ENCODE data around the genes BCAP29 and DNAJB9.

DNA sequence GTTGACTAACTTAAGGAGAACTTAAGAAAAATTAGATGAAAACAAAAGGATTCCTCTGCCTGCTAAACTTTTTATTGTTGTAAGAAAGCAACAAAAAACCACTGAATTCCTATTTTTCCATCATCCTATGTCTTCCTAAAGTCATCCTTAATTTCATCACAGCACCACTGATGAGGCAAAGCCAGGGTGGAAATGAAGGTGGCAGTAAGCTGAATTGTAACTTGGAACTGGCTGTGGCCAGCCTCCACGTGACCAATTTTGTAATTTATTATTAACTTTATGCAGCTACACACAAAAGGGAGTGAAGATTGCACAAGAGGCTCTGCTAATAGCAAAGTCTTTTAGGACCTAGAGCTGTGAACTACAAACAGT lies 176.5 kb downstream of the CCDC71L start:
- PRO-cap: no peak

GRCh38 chr7:106568551-106569414 lies 92.2 kb downstream of the CCDC71L start:
- PRO-cap: no peak

GRCh38 chr7:106731142-106731514 lies 70.2 kb upstream of the CCDC71L start:
- PRO-cap: no peak

GRCh38 chr7:106779831-106780373 lies 85.2 kb upstream of the PIK3CG start:
- PRO-cap: unidirectional peak, minus-strand start at chr7:106780062

DNA sequence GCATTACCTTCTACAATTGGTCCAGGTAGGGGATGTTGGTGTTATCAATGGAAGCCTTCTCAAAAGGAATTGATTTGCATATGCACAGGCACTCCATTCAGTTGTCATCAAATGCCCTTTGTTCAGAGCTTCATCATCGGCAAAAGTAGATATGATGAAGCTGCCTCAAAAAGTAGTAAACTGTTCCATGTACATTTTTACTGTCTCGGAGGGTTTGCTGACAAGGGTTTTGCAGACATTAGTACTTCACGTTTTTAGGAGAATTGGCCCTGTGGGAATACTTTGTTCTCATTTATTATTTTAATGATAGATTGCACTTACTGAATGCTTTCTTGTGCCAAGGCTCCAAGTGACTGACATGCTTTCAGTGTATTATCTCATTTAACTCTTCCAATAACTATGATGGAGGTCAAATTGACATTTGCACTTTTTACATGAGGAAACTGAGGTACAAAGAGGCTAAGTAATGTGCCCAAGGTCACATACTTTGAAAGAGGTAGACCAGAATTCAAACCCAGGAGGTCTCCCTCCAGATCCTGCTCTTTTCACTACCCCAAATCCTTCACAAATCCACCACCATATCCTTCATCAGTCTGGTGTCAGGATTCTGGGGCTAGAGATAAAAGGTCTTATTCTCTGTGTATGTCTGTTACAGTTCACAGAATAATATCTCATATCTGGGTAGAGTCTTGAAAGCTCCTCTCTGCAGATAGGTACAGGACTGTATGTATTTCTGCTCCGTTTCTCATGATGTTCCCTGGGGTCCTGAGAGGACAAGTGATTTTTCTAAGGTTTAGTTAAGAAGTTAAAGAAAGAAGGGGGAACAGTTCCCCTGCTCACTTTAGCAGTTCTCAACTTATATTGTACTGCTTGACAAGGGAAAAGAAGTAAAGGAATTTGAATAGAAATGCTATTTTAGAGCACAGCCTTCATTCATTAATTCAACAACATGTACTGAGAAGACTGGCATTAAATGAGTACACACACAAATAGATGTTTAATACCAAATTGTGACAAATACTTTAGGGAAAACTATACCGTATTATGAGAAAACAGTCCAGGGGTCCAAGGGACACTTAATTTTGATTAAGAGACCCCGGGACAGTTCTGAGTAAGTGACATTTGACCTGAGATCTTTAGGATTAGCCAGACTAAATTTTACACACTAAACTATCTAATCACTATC lies 4.8 kb downstream of the PIK3CG start:
- PRO-cap: no peak

DNA sequence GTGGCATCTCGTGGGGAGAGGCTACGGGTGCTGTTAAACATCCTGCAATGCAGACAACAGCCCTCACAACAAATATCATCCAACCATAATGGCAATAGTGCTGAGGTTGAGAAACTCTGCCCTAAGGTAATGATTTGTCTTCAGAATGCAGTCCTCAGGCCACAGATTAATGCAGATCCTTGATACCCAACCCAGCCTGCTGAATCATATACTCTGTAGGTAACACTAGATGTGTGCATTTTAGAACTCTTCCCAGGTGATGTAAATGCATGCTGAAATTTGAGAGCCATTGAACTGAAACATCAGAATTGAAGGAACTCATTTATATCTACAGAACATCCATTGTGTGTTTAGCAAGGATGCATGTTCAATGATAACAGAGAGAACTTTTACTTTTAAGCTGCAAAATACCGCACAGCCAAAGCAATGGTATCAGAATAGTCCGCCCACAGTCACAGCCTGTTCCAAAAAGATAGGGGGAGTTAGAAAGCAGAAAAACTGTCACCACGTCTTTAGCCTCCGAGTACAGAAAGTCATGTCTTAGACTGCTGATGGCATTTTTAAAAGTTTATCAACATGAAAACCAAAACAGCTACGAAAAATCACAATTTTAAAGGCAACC lies 66.1 kb upstream of the PRKAR2B start:
- PRO-cap: no peak

DNA sequence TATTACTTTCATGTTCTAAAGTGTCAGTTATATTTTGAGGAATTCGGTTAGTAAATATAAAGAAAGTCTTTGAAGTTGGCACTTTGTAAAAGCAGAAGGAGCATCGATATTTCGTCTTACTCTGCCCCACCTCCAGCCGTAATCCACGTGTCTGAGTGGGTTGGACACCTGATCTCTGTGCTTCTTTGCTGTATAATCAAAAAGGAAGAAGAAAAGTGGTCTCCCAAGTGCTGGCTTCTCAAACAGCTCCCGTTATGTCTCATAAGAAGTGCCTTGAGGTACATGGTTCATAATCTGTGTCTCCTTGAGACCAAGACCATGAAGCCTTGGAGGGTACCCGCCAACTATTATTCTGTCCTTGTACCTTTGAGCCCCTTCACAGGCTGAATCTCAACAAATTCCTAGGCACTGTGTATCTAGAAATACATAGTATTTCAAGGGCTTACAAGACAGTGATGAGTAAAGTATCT lies 19.8 kb downstream of the PRKAR2B start:
- PRO-cap: no peak

DNA sequence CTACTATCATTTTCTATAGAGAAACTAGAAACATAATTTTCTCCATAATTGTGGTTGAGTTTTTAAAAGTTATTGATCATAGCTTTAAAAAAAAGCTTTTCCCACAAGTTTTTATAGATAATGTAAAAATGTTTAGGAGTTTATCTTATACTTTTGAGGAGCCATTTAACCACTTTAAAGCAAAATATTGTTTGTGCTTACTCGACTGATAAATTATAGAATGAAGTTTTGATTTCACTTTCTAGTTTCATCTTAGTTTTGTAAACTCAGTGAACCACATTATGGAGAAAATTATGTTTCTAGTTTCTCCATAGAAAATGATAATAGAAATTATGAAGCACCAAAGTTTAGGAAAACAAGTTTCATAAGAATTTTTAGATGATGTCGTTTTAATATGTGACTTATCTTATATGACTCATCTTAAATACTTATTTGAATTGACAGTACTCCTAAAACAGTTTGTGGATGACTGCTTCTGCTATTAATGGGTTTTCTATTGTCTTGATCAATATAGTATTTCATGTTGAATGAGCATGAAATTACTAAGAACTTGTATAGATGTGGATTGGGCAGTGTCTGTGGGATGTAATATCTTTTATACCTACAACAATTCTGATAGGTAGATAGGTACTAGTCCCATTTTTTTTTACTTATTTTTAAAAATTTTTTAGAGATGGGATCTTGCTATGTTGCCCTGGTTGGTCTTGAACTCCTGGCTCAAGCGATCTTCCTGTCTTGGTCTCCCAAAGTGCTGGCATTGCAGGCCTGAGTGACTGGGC lies 3.5 kb downstream of the HBP1 start:
- PRO-cap: no peak

DNA sequence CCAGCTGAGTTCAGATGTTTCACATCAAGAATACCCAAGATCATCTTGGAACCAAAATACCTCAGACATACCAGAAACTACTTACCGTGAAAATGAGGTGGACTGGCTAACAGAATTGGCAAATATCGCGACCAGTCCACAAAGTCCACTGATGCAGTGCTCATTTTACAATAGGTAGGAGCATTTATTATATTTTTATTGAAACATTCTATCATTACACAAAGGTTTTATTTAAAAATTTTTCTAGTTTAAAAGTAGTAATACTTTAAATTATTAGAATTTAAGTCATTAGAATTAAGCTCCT lies 13.6 kb downstream of the HBP1 start:
- PRO-cap: no peak

GRCh38 chr7:107579935-107581008 lies at the start of gene BCAP29:
Gene BCAP29 (plus strand): TSS chr7:107580246.
- PRO-cap: bidirectional peak, plus-strand start at chr7:107580246, minus-strand start at chr7:107580193; bidirectional peak, plus-strand start at chr7:107580507, minus-strand start at chr7:107580498

GRCh38 chr7:107860224-107860982 lies 30.6 kb upstream of the DLD start:
- PRO-cap: unidirectional peak, minus-strand start at chr7:107860367

GRCh38 chr7:107939696-107940458 lies 48.9 kb downstream of the DLD start:
- PRO-cap: no peak

GRCh38 chr7:107974724-107975729 lies 27.9 kb downstream of the LAMB1 start:
- PRO-cap: no peak

DNA sequence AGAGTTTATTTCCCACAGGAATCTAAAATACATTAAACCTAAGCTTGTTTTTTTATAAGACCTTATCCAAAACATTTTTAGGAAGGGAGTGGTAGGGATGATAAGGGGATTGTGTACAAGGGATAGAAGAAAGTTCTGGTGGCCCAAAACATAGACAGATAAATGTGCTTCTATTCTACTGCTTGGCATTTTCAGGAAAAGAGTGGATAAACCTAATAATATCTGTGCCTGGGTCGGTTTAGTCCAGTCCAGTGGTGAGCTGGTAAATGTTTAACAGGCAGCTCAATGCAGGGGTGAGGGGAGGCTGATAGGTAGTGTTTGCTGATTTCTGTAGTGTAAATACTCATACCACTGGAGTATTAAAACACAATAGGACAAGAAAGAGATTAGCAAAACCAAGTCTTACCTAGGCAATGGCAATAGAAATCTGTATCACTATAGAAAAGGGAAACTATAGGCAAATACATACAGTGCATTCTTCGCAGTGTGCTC lies 35.4 kb downstream of the LAMB4 start:
- PRO-cap: no peak

- PRO-cap: no peak
Measured at GRCh38 chr7:108470486-108471215, 14.4 kb upstream of the NRCAM start.

DNA sequence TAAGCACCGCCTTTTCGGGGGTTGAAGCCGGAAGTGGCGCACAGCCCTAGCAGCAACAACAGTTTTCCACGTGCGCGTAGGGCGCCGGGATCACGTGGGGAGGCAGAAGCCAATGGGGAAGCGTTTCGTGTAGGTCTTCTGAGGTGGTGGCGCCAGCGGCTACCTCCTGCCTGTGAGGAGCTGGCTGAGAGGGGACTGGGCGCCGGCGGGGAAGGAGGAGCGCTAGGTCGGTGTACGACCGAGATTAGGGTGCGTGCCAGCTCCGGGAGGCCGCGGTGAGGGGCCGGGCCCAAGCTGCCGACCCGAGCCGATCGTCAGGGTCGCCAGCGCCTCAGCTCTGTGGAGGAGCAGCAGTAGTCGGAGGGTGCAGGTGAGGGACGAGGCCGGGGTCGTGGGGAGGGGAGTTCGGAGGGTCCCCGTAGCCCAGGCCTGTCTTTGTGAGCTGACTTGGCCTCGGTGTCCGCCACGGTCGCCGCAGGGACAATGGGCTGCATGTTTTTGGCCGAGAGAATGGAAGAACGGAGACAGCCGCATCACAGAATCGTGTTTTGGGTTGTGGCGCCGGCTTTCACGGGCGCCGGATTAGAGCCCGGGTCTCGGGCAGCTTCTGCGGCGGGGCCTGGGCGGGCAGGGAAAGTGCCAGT lies at the start of gene DNAJB9:
Gene DNAJB9, plus strand, starts transcription at position 141 of the 644 bp plus-strand sequence.
- PRO-cap: bidirectional peak, plus-strand start at position 202 of the sequence, minus-strand start outside the sequence

DNA sequence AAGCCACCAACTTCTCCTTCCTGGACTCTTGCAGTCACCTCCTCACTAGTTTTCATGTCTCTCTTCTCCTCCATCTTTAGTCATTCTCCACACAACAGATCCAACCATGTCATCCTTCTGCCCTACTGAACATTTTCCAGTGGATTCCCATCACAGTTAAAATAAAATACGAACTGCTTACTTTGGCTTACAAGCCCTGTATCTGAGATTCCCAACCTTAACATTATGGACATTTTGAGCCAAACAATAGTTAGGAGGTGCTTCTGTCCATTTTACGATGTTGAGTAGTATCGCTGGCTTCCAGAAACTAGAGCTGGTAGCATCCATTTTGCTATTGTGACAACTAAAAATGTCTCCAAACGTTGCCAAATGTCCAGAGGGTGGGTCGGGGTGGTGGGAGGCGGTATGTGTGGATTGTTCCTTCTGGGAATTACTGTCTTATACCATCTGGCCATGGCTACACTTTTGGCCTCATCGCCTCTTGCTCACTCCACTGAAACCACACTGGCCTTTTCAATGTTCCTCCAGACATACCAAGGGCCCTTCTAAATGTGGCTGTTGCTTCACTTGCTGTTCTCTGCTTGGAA lies 190.4 kb upstream of the LRRN3 start:
- PRO-cap: no peak

GRCh38 chr7:111075938-111076332 lies 15.0 kb upstream of the LRRN3 start:
- PRO-cap: no peak

GRCh38 chr7:111082340-111082734 lies 8.6 kb upstream of the LRRN3 start:
- PRO-cap: no peak

GRCh38 chr7:111232776-111233367 lies 141.9 kb downstream of the LRRN3 start:
- PRO-cap: no peak